Measurements from ENCODE around the gene SLC25A41.

- CAGE, long polyA plus RNA = no peak
- RRBS = no CpG with 5 or more reads among the region's 20 CpGs
These were observed 8.6 kb downstream of the MICOS13 start for GRCh38 chr19:5671328-5672411.

DNA sequence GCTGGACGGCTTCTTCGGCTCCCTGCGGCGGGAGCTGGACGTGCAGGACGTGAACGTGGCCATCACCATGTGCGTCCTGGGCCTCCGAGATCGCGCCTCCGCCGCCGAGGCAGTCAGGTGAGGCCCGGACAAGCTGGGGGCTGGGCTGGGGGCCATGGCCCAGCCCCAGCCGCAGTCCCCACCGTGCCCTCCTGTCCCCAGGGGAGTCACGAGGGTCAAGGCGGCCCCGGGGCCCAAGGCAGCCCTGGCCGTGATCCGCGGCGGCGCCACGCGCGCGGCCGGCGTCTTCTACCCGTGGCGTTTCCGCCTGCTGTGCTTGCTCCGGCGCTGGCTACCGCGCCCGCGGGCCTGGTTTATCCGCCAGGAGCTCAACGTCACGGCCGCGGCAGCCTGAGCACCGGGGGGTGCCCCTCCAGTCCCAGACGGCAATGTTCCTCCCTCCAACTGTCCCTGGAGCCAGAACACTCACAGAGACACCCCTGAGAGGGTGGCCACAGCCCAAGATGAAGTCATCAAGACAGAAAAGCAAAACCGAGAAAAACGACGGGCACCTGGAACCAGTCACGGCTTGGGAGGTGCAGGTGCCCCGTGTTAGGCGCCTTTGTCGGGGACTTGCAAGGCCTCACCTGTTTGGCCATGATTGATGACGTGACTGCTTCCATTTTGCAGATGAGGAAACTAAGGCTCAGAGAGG is 2.4 kb upstream of the RPL36 start:
- CAGE, long polyA plus RNA = no peak
- RRBS = 78% methylated on average over 22 of the region's 55 CpGs

GRCh38 chr19:5695629-5695936 is 5.5 kb downstream of the RPL36 start:
- CAGE, long polyA plus RNA = no peak
- RRBS = 44% methylated on average over 2 of the region's 11 CpGs

GRCh38 chr19:5703623-5704680 is 13.9 kb downstream of the RPL36 start:
- CAGE, long polyA plus RNA = no peak
- RRBS = no CpG with 5 or more reads among the region's 44 CpGs

GRCh38 chr19:5799062-5799656 is 5.7 kb upstream of the NRTN start:
- CAGE, long polyA plus RNA = no peak
- RRBS = 88% methylated on average over 11 of the region's 24 CpGs

DNA sequence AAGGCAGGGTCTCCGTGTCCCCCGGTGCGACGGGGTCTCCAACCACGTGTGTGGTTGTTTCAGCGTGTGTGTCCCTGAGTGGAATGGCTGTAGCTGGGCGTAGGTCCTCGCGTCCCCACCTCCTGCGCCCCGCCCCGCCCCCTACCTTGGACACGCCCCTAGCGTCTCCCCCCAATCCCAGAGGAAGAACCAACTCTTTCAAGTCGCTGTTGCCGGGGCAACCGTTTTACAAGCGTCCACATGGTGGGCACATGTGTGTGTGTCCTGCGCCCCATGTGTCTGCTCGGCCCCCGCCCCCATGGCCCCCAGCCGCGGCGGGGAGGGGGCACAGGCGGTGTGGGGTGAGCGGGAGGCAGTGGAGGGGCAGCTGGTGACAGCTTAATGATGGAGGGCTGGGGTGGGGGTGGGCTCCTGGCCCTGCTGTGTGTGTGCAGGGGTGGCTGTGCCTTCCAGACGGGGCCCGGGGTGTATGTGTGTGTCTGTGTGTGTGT is 2.6 kb upstream of the NRTN start:
- CAGE, long polyA plus RNA = no peak
- RRBS = no CpG with 5 or more reads among the region's 28 CpGs

- CAGE, long polyA plus RNA = no peak
- RRBS = no CpG with 5 or more reads among the region's 10 CpGs
These were observed 12.6 kb downstream of the CAPS start for GRCh38 chr19:5926547-5927075.

DNA sequence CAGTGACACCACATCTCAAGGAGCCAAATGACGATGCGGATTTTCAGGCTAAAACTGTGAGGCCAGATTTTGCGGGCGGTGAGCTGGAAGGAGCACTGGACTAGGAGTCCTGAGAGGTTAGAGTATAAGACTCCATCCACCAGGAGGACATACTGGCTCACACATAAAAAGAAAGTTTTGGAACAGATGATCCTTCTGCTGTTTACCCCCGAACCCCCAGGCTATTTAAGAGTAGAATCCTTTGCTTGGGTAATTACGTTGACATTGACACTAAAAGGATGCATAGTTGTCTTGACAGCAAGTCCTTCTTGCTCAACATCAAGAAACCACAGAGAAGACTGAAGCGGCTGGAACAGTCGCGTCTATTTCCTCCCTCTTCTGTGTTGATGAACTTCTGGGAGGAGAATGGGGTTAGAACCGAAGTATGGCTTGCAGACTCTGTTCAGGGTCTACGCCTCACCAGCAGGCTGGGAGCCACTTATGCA is 42.2 kb upstream of the RANBP3 start:
- CAGE, long polyA plus RNA = no peak
- RRBS = no CpG with 5 or more reads among the region's 11 CpGs

GRCh38 chr19:6020552-6021190 is 42.7 kb upstream of the RANBP3 start:
- CAGE, long polyA plus RNA = no peak
- RRBS = 81% methylated on average over 2 of the region's 19 CpGs

DNA sequence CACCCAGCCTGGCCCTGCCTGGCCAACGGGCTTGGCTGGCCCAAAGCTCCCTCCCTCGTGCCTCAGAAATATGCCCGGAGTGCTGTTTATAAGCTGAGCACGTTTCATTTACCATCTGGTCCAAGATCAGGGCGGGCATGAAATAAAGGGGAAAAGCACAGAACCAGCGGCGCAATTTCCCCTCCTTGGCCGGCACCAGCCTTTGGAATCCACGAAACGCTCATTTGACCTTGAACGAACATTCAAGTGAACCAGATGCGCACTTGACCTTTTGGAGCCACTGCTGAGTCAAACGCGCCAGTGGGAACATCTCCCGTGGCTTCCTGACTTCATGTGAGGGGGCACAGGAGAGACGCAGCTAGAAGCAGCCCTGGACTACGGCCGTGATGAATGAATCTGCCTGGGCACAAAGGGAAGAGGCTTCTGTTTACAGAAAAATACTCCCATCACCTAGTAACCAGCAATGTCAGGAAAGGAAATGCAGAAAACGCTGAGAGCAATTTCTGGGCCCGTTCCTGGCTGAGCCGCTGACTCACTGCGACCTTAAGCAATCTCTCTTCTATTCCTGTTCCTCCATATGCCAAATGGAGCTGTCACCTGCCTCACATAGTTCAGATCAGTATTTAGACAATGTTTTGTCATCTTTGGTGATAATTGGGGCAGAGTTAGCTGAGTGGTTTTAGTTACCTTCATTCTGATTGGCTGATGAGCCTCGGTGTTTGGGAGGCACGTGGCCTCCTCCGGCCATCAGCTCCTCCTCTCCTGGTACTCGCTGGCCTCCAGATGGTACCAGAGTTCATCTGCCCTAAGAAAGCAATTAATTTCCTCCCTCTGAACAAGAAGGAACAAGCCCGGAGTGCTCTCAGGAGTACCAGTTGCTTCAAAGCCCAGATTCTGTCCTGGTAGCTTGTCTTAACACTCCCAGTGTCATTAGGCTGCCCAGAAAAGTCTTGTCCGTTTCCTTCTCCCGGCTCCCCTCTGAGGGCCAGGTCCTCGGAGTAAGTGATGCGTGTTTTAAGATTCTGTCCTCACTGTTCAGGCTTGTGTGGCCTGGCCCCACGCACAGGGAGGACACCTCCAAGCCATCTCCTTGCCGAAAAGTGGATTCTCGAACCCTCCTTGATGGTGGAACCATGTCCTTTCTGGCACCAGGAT is 53.0 kb downstream of the RFX2 start:
- CAGE, long polyA plus RNA = no peak
- RRBS = no CpG with 5 or more reads among the region's 34 CpGs

DNA sequence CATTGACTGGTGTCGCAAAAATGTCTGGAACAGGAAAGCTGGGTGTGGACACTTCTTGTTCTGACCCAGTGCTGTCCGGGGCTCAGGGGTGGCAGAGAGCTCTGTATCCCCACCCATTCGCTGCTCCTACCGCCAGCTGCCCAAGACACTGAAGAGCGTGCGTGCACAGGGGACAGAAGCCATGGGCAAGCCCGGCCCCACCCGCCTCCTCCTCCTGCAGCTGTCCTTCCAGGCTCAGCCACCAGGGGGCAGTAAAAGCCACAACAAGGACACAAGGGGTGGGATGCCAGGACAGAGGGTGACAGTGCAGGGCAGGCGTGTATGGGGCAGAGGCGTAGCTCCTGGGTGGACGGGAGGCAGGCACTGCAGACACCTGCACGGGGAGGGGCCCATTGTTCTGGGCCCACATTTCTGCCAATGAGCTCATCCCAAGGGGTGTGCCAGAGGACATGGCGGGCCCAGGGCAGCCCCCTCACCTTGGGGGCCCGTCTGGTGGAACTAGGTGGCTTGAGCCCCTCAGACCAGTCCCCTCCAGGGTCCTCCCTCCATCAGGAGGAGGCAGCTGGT is 61.3 kb downstream of the MLLT1 start:
- CAGE, long polyA plus RNA = no peak
- RRBS = no CpG with 5 or more reads among the region's 14 CpGs

- CAGE, long polyA plus RNA = no peak
- RRBS = 71% methylated on average over 6 of the region's 21 CpGs
These were observed 45.6 kb downstream of the MLLT1 start for GRCh38 chr19:6234153-6234668.

GRCh38 chr19:6411599-6412058 is 13.0 kb downstream of the KHSRP start:
- CAGE, long polyA plus RNA = no peak
- RRBS = 86% methylated on average over 6 of the region's 20 CpGs

DNA sequence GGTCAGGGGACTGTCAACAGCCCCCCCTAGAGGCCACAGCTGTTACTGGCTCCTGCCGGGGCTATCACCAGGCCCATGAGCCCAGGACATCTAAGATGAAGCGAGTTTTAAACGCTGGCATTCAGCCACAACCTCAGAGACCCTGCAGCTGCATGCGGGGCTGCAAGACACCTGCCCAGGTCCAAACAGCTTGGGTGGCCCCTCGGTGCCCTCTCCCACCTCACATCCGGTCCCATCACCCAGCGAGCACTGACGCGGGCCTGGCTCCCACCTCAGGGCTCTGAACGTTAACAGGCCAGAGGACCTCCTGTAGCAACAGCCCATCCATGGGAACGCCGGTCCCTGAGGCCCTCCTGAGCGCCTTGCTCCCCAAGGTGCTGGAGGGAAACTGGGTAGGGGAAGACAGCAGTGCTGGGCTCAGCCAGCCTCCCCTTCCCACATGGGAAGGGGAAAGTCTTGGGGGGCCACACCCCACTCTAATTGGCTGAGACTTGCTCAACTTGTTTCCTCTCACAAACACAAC is 12.0 kb downstream of the KHSRP start:
- CAGE, long polyA plus RNA = no peak
- RRBS = 7% methylated on average over 2 of the region's 13 CpGs

DNA sequence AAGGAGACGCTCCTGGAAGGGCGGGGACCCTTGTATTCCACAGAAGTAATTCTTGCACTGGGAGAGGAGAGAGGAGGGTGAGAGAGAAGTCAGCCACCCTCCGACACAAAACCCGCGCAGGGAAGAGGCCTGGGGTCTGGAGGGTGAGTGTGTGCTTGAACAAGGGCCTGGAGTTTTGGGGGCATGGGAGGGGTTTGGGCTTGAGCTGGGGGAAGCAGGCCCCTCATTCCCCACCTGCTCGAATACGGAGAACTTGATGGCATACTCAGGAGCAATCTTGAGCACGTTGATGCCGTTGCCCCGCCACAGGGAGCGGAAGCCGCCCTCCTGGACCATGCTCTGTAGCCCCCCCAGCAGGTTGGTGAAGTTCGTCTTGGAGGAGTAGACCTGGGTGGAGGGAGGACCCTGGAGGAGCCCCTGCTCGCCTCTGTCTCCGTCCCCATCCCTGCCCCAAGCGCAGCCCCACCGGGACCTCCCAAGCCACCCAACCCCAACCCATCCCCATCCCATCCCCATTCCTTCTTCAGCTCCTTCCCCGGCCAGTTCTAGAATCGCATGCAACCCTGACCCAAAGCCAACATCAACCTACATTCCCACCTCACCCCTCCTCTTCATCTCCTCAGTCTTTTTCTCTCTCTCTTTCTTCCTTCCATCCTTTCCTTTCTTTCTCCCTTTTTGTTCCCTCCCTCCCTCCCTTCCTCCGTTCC is 3.6 kb downstream of the SLC25A41 start:
- CAGE, long polyA plus RNA = no peak
- RRBS = 60% methylated on average over 2 of the region's 20 CpGs

DNA sequence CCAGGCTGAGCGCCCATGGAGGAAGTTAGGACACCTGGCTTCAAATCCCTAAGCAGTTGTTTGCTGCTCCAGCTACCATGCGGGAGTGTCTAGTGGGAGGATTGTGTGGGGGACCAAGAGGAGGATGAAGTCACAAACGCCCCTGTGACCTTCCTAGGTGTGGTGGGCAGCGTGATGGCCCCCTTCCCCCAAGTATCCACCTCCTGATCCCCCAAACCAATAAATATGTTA is at the start of gene SLC25A41:
Gene SLC25A41, minus strand, starts transcription at position 87 of the 231 bp plus-strand sequence.
- CAGE, long polyA plus RNA = no peak
- RRBS = no CpG with 5 or more reads among the region's 4 CpGs

- CAGE, long polyA plus RNA = no peak
- RRBS = no CpG with 5 or more reads among the region's 7 CpGs
These were observed 1.9 kb upstream of the CRB3 start for GRCh38 chr19:6462122-6462705.

DNA sequence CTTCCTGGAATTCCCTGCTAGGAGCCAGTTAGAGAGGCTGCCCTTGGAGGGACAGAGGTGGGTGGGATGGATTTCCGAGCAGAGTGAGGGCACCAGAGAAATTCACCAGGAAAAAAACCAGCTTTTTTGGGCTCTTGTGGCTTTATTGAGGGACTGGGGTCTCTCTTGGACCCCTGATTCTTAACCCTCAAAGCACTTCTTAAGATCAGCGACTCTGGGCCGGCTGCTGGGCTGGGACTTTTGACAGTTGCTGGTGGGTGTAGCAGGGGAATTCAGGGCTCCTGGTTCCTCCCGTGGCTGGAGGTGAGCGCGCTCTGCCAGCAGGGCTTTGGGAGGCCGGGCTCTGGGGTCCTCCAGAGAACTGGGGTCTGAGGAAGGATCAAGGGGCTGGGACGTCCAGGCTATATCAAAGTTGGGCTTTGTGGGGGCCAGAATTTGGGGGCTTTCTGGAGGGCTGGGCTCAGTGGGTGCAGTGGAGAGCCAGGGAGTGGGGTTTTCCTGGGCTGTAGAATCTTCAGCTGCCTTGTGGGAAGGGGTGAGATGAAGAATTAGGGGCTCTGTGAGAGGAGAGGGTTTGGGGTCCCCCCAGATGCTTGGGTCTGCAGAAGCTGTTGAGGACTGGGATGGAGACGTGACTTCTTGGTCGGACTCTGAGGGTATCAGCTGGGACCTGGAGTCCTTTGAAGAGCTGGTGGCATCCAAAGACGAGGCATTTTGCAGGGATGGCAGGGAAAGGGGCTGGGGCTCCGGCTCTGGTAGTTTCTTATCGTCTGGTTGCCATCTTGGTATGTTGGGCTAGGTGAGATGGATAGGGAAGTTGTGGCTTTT is 3.5 kb downstream of the CRB3 start:
- CAGE, long polyA plus RNA = no peak
- RRBS = no CpG with 5 or more reads among the region's 13 CpGs

DNA sequence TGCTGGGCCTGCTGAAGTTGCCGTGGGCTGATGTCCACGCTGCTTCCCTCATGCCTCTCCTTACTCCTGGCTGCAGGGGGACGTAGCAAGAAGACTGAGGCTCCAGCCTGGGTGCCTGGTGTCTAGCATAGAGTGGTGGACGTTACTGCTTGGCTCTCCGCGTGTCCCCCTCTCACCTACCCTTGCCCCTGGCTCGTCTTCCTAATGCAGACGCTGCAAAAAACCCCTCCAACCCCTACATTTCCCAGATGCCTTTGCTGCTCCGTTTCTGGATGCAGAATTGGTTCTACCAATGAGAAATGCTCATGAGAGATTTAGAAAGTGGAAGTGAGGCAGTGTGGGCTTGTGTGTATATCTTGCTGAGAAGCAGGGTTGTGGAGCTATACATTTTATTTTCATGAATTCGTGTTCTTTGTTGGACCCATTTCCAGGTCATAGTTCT is 7.8 kb upstream of the DENND1C start:
- CAGE, long polyA plus RNA = no peak
- RRBS = no CpG with 5 or more reads among the region's 10 CpGs

DNA sequence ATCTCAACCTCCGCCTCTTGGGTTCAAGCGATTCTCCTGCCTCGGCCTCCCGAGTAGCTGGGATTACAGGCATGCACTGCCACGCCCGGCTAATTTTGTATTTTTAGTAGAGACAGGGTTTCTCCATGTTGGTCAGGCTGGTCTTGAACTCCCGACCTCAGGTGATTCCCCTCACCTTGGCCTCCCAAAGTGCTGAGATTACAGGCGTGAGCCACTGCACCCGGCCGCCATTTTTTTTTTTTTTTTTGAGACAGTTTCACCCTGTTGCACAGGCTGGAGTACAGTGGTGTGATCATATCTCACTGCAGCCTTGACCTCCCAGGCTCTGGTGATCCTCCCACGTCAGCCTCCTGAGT is 3.2 kb upstream of the TUBB4A start:
- CAGE, long polyA plus RNA = no peak
- RRBS = no CpG with 5 or more reads among the region's 11 CpGs

All from mammary epithelial cell (primary cell).